ENCODE measurements around the genes FGF7 and ATP8B4.

GRCh38 chr15:48896502-48897472 is 18.9 kb downstream of the EID1 start:
- RRBS: no CpG with 5 or more reads among the region's 14 CpGs

DNA sequence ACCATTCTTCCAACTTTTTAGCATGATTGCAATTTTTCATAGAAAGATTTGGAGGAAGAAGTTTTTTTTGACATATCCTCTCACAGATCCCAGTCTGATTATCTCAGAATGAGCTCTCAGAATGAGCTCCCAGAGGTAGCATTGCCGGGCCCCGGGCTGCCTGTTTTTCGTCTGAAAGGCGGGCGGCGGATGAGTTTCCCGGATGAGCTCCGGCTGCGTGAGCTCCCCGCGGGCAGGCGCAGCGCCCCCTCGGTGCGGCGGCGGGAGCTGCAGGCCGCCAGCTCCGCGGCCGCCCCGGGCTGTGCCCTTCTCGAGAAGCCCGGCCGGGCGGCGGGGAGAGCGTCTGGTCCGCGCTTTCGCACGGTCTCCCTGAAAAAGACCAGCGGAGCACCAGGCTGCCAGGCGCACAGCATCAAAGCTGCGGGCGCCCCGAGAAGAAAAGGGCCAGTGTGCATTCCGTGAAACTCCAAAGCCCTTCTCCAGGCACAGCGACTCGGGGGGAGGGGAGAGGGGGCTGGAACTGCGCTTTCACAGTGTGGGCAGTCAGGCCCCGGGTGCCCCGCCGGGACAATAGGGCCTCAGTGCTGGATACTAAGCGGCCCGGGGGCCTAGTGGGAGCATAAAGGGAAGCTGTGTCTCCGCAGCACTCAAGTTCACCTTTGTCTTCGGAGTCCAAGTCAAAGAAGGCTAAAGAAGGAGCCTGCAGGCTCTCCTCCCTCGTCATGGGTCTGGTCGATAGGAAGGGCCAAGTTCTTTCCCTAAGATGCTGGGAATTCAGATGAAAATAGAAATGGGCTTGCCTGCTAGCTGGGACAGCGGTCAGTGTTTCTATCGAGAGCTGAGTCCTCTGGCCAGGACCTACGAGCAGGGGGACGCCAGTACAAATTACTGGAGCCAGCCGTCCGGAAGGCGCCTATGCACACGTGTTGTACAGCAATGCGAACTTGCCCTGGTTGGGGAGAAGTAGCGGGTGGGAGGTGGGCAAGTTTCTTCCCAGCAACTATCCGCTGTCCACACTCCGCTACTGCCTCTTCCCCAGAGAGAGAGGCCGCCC is 12.3 kb upstream of the SHC4 start:
- RRBS: under 1% methylated on average over 19 of the region's 63 CpGs

- RRBS: no CpG with 5 or more reads among the region's 5 CpGs
Observed at GRCh38 chr15:49331767-49332634, 91.0 kb upstream of the FGF7 start.

DNA sequence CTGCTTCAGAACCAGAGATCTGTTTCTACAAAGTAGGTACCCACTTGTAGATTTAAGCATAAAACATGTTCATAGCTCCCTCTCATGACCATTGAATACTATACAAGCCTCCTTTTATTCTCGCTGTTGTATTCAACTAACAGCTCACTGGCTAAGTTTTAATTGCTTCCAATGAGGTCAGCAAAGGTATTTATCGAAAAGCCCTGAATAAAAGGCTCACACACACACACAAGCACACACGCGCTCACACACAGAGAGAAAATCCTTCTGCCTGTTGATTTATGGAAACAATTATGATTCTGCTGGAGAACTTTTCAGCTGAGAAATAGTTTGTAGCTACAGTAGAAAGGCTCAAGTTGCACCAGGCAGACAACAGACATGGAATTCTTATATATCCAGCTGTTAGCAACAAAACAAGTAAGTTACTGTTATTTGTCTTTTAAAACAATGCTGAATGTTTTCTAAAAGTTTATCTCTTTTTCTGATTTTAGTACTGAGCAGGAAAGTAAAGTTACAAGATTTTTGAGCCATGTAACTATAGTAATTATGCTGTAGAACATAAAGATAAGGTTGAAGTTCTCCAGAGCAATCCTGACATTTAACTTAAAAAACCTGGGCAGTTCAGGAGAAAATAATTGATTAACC is at the start of gene FGF7:
Gene FGF7 (plus strand): TSS at position 219 of the 645 bp plus-strand sequence.
- RRBS: no CpG with 5 or more reads among the region's 4 CpGs

DNA sequence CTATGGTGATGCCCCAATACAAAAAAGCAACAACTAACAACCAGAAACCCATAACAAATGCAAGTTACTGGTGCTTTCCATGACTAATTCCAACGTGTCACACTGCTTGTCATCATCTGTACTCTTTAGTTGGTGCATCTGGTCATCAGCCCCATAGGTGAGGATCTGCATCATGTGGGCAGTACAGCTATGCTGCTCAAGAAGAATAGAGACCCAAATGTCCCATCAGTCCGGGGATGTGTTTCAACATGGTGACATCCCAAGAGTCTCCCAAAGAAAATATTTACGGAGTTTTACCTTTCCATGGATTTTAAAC is 52.8 kb downstream of the ATP8B4 start:
- RRBS: no CpG with 5 or more reads among the region's 3 CpGs

- RRBS: no CpG with 5 or more reads among the region's 4 CpGs
Observed at GRCh38 chr15:50118990-50119913, at the start of gene ATP8B4. Gene ATP8B4 (minus strand): TSS chr15:50119233.

DNA sequence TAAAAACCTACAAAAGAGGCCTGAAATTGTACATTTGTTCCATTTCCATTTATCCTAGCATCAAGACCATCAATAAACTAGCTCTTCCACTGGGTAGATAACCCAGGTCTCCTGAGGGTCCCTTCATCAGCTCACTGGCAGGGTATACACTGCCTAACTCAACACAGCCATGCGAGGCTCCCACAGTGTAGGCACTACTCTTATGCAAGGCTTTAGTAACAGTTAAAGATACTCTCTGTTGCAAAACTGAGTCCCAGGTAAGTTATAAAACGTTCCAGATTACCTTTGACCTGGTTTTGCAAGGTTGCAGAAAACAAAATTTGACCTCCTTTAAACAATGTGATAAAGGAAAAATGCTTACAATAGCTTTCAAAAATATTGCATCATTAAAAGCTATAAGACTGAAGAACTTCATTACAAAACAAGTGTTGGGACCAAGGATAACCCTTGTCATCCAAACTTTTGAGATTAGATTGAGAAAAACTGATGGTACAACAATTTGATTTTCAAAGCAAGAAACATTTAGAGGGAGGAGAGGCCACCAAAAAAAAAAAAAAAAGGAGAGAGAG is 5.5 kb downstream of the SLC27A2 start:
- RRBS: no CpG with 5 or more reads among the region's 2 CpGs

DNA sequence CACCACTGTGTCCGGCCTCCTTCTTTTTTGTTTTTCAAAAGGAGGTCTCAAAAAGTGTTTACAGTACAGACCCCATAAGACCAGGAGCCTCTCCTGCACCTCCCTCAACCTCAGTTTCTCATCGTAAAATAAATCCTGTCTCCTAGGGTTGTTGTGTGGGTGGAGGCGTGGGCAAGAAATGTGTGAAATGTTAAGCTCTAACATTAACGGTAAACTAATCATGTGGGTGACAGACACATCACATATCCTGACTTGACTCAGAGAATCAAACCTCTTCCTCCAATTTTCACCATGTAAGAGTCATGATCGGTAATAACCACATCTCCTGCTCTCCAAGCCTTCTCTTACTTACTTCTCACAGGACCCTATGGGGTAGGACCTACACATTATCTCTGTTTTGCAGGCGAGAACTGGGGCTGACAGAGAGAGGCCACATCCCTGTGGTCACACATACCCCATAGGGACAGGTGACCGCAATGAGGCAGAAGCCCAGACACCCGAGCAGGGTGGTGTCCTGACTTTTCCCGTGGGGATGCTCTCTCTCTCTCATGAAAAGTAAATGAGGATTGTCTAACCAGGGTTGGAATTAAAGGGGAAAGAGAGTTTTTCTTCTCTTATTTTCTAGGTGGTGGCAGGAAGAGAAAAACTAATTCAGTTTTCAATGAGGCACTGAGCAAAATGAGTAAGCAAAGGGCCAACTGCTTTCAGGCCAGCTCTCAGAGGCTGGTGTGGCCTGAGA is 5.1 kb downstream of the HDC start:
- RRBS: no CpG with 5 or more reads among the region's 9 CpGs

- RRBS: no CpG with 5 or more reads among the region's 2 CpGs
Observed at GRCh38 chr15:50289276-50289946, 23.9 kb upstream of the HDC start.

GRCh38 chr15:50857729-50858198 is 50.7 kb upstream of the AP4E1 start:
- RRBS: no CpG with 5 or more reads among the region's 1 CpG

- RRBS: no CpG with 5 or more reads among the region's 38 CpGs
Observed at GRCh38 chr15:51036885-51037979, 57.5 kb downstream of the TNFAIP8L3 start.

- RRBS: no CpG with 5 or more reads among the region's 2 CpGs
Observed at GRCh38 chr15:51051871-51052114, 42.9 kb downstream of the TNFAIP8L3 start.

GRCh38 chr15:51266420-51267429 is 71.7 kb downstream of the CYP19A1 start:
- RRBS: no CpG with 5 or more reads among the region's 35 CpGs

- RRBS: no CpG with 5 or more reads among the region's 4 CpGs
Observed at GRCh38 chr15:51735538-51736205, 1.8 kb downstream of the LYSMD2 start.

GRCh38 chr15:51737975-51738290 is 478 bp upstream of the LYSMD2 start:
- RRBS: no CpG with 5 or more reads among the region's 5 CpGs

- RRBS: no CpG with 5 or more reads among the region's 3 CpGs
Observed at GRCh38 chr15:51812904-51813441, 16.5 kb upstream of the TMOD3 start.

- RRBS: no CpG with 5 or more reads among the region's 2 CpGs
Observed at GRCh38 chr15:51846411-51846911, 17.0 kb downstream of the TMOD3 start.

DNA sequence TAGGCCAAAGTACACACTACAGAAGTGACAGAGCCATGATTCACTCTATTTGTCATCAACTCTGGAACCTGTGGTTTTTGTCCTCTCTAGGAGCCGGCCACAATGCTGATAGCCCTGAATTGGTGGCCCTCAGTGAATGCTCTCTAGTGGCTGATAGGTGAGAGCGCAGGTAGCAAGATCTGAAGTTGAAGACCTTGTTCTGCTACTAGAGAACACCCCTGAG is 64.1 kb downstream of the LEO1 start:
- RRBS: no CpG with 5 or more reads among the region's 2 CpGs

DNA sequence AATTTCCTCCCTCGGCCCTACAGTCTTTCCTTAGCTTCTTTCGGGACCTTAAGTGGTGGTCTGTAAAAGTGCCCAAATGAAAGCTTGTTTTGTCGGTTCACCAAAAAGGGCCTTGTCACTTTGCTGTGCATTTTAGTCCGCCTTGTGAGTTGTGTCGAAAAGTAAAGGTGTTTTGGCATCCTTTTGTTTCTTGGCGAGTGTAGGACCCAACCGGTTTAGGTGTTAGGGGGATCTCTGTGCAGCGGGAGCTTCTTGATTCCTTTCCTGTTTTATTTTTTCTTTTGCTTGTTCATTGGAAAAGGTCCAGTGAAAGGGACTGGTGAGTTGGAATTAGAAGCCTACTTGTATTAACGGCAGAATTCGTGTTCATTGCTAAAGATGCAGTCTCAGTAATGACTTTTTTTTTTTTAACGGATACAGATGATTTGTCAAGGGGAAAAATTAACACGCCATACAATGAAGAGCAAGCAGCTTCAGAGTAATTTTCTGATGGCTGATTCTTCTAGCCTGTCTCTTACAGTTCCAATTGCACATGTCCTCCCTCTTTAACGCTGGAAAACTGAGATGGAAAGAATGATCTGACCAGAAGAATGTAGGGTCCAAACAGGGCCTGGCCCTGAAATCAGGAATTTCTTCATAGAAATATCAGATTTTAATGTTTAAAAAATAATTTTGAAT is 1.2 kb downstream of the MAPK6 start:
- RRBS: no CpG with 5 or more reads among the region's 13 CpGs

GRCh38 chr15:52020739-52021740 is 2.0 kb downstream of the MAPK6 start:
- RRBS: no CpG with 5 or more reads among the region's 7 CpGs

Measured in epithelial cell of esophagus (primary cell).